ENCODE results near the genes HOMEZ, PPP1R3E and CMTM5.

DNA sequence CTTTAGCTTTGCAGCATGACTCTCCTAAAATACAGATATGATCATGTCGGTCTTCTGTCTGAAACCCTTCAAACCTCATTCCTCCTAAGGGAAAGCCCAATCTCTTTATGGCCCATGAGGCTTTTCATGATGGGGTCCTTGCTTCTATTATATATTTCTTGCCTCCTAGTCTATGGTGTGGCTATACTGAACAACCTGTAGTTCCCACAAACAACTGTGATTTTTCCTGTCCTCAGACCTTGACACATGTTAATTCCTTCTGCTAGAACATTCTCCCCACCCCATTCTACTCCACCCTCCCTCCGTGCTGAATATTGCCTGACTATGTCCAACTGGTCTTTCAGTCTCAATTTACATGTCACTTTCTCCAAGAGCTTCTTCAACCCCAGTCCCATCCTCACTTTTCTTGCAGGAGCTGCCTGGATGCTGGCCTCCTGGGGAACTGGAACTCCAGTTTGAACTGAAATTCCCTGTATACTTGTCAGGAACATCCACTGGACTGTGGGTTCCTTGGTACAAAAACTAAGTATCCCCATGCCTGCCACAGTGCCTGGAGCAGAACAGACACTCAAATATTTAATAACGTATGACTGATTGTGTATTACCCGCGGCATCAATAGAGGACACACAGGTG is 25.9 kb downstream of the SLC7A8 start:
- PRO-cap, 2 experiments = no peak in any of the 2 experiments

DNA sequence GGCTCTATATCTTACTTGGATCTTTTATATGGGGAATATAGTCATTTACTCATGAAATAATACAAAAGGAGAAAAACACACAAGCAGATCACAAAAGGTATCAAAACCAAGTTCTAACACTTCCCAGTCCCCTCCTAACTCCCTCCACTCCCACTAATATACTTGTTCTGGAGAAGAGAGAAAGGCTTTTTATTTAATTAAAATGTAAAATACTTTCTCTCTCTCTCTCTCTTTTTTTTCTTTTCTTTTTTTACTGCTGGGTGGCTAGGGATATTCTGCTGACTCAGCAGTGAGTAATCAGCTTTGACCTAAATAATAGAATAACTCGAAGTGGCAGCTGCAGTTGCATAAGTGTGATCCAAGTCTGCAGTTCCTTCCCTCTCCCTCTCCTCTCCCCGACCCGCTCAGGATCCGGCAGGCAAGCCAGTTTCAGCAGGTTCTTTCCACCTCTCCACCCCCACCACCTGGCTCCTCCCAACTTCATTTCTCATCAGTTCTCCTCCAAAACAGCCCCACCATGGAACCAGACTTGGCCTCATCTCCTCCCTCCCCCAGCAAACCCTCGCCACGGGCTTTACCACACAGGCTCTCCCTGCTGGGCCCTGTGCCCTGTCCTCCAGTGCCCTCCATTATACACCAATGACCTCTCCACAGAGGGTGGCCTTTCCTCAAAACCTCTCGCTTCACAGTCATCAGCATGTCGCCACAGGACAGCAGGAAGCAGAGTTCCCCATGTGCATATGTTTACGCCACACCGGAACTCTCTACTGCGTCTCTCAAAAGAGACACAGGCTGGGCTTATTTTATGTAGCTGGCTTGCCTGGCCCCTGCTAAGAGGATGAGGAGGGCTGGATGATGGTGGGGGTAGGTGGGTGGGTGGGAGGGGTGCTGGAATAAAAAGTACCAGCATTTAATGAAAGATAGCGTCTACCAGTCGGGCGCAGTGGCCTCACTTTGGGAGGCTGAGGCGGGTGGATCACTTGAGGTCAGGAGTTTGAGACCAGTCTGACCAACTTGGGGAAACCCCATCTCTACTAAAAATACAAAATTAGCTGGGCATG is 22.4 kb downstream of the SLC7A8 start:
- PRO-cap, 2 experiments = no peak in any of the 2 experiments

DNA sequence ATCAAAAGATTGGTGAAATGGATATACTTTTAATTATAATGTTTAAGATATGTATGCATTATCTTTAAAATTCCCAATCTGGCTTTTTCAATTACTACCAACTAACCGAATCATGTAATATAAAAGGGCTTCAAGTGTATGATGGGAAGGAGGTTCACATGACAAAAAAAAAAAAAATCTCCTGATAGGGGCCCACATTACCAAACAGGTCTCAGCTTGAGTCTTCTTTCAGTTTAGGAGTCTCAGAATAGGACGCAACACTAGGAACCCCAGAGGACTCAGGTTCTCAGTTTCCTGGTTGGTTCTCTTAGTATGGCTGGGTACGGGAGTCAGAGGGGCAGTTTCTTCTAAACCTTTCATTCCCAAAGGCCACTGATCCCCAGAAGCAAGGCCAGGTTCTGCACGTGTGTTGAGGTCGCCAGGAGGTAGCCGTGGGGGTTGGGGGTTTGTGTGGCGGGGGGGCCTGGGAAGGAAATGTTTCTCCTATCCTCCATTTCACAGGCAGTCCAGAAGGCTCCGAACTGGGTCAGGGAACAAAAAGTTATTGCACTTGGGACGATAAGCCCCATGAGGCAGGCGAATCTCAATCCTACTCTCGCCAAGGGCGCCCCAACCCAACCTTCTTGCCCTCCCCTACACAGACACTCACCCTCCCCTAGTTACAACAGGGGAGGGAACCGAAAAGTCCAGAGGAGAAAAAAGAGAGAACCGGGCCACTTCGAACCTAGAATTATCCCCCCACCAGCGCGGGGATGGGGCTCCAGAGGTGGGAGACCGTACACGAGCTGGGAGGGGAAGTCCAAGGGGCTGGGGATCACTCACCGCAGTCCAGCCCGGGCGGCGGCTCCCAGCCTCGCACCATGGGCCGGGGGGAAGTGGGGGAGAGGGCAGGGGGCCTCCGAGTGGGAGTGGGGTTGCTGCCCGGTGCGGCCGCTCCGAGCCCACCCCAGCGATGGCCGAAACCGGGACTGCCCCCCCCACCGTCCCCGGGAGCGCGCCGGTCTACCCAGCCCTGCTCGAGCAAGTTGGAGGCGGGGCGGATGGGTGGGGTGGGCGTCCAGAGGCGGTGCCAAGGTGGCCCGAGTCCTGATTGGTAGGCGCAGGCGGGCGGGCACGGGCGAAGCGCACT is at the start of gene HOMEZ:
Gene HOMEZ (minus strand): TSS at position 1,042 of the 1,129 bp plus-strand sequence.
- PRO-cap, 2 experiments = peak in 2 of 2 experiments; most common minus-strand start position 1,018 of the sequence (in 2)

GRCh38 chr14:23286220-23287082 is 519 bp upstream of the HOMEZ start:
- PRO-cap, 2 experiments = peak in 2 of 2 experiments; most common plus-strand start chr14:23286372 (in 2)

DNA sequence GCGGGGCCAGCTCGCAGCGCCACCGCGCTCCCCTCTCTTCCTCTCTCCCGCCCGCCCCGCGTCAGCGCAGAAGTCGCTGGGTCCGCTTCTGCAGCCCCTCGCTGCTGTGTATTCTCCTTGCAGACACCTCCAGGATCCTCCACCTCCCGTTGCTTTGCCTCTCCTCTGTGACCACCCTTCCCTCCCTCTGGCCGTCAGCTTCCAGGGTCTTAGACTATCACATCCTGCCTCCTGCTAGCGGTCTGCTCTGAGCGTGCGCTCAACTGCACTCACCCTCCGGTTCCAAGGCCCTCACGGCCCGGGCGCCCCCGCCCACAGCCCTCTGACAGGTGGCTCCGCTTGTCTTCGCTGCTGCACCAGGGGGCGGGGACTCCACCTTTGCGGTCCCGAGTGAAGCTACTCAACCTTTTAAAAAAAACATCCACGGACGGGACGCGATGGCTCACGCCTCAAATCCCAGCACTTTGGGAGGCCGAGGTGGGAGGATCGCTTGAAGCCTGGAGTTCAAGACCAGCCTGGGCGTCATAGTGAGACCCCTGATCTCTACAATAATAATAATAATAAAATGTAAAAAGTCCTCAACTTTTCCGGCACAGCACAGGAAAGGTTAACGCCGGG is at the start of gene PPP1R3E:
Gene PPP1R3E (minus strand): TSS at position 267 of the 618 bp plus-strand sequence.
- PRO-cap, 2 experiments = peak in 1 of 2 experiments; most common minus-strand start position 189 of the sequence (in 1)

GRCh38 chr14:23321911-23322609 is 803 bp downstream of the PABPN1 start:
- PRO-cap, 2 experiments = peak in 2 of 2 experiments; most common plus-strand start chr14:23321967 (in 1); most common minus-strand start chr14:23322403 (in 2)

DNA sequence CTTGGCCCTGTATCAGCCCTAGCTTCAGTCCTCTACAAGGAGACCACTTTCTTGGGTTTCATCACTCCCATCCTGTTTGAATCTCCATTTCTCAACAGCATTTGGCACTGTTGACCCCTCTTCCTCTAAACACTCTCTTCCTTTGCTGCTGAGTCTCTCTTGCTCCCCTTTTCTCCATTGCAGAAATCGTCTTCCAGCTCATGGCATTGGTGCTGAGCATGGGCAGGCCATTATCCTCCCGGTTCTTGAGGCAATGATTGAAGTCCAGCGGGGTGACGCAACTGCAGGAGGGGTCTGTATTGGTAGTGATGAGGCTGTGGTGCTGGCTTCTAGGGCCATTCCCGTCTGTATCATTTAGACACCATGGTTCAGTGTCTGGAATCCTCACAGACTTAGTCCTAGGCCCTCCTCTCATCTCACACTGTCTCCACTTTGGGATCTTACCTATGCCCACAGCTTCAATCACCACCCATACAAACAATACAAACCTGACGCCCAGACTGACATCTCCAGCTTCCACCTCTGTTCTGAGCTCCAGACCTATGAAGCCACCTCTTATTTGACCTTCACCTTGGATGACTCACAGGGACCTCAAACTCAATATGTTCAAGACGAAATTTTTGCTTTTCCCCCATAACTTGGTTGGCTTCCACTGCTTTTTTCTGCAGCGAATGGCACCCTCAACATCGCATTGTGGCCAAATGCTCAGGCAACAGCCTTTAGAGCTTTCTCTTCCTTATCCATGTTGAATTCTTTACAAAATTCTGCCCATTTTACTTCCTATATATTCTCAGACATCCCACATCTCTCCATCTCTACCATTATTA is 853 bp upstream of the SLC22A17 start:
- PRO-cap, 2 experiments = no peak in any of the 2 experiments

GRCh38 chr14:23364590-23364826 is 464 bp downstream of the EFS start:
- PRO-cap, 2 experiments = no peak in any of the 2 experiments

DNA sequence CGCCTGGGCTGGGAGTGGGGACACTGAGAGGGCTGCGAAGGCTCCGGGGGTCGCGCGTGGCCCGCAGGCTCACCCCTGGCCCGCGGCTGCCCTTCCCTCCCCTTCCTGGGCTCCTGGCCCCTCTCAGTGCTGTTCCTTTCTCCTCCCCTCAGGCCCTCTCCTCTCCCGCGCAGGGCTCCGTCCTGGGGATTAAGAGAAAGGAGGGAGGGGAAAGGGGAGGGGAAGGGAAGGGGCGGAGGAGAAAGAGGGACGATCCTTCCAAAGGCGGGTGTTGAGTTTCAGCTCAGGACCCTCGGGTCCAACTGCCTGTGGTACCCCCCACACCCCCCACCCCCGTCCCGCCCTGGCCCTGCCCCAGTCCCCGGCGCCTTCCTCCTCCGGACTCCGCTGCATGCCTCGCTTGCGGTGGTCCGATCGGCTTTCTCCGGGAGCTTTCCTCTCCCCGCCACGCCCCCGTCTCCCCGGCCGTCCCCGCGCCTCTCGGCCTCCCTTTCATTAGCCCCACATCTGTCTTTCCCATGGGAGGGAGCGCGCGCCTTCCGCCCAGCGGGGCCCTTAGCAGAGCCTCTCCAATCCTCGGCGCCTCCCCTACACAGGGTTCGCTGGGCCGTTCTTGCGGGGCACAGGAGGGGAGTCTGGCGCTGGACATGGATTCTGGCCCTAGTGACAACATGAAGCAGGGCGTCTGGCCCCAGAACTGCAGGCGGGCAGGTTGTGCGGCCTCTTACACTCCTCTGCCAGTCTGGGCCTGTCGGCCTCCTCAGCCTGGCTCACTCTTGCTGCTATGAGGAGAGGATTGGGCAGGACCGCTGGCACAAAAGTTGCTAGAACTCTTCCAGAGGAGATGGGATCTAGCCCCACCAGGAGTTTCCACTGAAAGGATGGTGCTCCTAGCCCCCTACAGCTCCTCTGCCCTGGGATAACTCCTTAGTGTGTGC is 1.4 kb upstream of the EFS start:
- PRO-cap, 2 experiments = peak in 2 of 2 experiments; most common minus-strand start position 164 of the sequence (in 2)

DNA sequence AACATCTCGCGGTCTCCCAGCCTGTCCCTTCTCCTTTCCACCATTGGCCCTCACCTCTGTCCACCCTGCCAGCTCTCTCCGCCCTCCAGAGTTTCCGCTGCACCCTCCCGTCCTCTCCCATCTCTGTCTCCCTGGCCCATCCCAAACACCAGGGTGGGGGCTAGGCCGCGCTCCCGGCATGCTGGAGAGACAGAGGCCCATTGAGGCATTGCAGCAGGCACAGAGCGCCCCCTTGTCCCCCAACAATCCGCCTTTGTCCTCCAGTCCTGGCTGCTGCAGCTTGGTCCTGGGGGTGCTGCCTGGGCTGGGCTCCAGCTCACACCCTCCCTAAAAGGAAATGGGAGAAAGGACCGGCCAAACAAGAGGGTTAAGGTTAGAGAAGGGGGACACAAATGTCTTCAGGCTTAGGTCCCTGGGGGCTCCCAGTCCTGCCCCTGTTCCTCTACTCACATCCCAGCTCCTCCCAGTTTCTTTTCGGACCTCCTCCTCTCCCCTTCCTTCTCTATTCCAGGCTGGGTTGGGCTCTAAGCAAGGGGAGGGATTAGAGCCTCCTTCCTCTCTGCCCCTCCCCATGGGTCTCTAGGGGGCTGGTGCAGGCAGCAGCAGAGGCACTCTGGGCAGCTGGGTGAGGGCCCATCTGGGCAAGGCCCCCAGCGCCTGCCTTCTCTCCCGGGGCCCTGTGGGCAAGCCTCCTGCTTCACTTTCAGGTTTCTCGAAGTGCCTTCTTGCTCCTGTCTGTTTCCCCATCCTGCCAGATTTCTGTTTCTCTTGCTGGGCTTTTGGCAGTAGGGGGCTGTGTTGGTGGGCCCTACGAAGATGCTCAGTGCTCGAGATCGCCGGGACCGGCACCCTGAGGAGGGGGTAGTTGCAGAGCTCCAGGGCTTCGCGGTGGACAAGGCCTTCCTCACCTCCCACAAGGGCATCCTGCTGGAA is at the start of gene CMTM5:
Gene CMTM5 (plus strand): TSS at position 611 of the 933 bp plus-strand sequence.
- PRO-cap, 2 experiments = no peak in any of the 2 experiments

- PRO-cap, 2 experiments = no peak in any of the 2 experiments
Observed at GRCh38 chr14:23378141-23379043, 1.5 kb downstream of the CMTM5 start.

DNA sequence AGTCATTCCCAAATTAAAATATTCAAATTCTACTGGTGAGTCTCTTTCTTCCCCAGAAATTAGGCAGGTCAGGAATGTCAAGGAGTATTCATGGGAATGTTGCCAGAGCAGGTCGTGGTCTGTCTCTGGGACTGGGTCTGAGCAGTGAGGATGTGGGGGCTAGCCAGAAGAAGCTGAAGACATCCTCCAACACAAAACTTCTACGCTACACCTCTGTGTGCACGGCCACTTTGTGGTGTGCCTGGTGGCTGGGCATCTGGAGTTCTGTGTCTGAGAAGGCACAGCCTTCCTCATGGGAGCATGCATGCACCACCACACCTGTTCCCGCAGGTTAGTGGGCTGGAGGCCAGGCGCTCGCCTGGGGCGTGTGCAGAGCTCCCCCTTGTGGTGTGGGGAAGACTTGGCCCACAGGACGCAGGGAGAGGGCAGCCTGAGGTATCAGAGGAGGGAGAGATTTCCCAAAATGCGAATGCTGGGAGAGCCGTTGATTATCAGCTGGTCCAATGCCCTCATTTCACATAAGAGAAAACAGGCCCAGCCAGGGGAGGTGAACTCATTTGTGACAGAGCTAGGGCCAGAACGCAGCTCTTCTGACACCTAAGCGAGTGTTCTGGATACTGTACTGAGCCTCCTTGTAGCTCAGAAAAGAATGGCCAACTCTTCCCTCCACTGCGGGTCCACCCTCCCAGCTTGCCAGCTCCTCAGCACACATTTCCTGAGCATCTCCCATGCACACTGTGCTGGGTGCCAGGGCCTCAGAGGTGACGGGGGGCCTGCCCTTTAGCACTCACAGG is 3.1 kb downstream of the CMTM5 start:
- PRO-cap, 2 experiments = no peak in any of the 2 experiments

GRCh38 chr14:23424548-23425020 is 10.9 kb downstream of the MYH7 start:
- PRO-cap, 2 experiments = no peak in any of the 2 experiments

DNA sequence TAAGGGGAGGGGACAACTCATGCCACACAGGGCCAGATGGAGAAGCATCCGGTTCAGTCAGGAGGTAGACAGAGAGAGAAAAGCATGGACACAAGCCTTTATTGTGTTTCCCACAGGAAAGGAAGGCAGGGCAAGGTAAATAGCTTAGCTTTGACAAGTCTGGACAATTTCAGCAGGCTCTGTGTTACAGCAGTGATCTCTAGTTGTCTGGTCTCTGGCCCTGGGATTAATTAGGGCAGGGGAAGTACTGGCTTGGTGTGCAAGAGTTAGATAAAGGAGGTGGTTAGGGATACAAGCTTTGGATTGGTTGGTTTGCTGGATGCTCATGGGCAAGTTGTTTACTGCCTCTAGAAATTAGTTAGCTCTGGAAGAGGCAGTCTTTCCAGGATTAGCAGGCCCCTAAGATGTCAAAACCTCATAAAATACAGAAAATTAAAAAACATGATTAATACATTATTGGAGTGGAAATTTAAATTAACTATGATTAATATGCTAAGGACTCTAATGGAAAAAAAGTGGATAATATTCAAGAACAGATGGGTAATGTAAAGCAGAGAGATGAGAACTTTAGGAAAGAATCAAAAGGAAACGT is 15.0 kb upstream of the NGDN start:
- PRO-cap, 2 experiments = no peak in any of the 2 experiments

- PRO-cap, 2 experiments = no peak in any of the 2 experiments
Observed at GRCh38 chr14:23547897-23548698, 3.5 kb downstream of the ZFHX2 start.

GRCh38 chr14:23548699-23549054 is 2.9 kb downstream of the ZFHX2 start:
- PRO-cap, 2 experiments = no peak in any of the 2 experiments

GRCh38 chr14:23581507-23581812 is 2.9 kb upstream of the JPH4 start:
- PRO-cap, 2 experiments = no peak in any of the 2 experiments

DNA sequence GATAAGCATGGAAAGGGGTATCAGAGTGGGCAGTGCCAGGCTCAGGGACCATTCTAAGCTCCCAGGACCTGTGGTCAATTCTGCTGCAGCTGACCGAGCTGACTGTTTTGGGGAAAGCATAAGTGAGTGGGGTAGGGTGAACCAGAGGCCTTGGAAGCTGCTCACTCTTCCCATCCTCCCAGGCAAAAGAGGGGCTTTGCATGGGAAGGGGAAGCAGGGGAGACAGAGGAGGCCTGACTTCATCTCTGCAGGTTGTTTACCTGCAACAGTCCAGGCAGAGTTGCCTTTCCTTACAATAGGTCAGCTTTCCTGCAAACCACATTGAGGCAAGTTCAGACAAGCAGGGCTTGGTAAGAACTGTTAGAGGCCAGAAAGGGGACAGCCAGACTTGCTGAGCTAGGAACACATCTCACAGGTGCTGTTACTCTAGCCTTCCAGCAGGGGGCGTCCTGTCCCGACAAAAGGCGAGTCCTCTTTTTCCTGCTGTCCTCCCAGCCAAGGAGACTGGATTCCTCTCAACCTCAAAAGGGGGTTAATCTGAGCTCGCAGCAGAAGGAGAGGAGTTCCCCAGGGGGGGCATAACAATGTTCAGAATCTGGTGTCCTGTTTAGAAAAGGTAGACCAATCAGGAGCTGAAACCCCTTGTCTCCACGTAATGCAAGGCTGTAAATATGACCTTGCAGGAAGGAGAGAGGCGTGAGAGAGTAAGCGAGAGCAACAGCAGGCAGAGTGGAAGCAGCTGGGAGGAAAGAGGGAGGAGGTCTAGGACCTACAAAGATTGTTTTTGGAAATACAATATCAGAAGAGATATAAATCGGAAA is 4.3 kb upstream of the DHRS2 start:
- PRO-cap, 2 experiments = peak in 1 of 2 experiments; most common plus-strand start position 385 of the sequence (in 1)

- PRO-cap, 2 experiments = no peak in any of the 2 experiments
Observed at GRCh38 chr14:23646023-23646369, 9.8 kb downstream of the DHRS2 start.

- PRO-cap, 2 experiments = no peak in any of the 2 experiments
Observed at GRCh38 chr14:24067504-24068181, 3.7 kb upstream of the CPNE6 start.